Gallbladder (tissue), 1 donor: ENCODE results near the genes TMCO1, UCK2, ILDR2, TBX19, XCL2 and DPT.

GRCh38 chr1:165696649-165697174 lies 1.6 kb downstream of the ALDH9A1 start:
- PRO-cap, result no peak

GRCh38 chr1:165768382-165769656 lies at the start of gene TMCO1:
TSS of gene TMCO1 (minus strand) at chr1:165768868.
- PRO-cap, result bidirectional peak, plus-strand start at chr1:165769075, minus-strand start at chr1:165768868; bidirectional peak, plus-strand start at chr1:165769290, minus-strand start at chr1:165769175

- PRO-cap, result bidirectional peak, plus-strand start at chr1:165827616, minus-strand start at chr1:165827495; bidirectional peak, plus-strand start at chr1:165827930, minus-strand start at chr1:165827755; bidirectional peak, plus-strand start at chr1:165828132, minus-strand start at chr1:165828076
Observed at GRCh38 chr1:165827417-165828290, at the start of gene UCK2. TSS of gene UCK2 (plus strand) at chr1:165827614.

DNA sequence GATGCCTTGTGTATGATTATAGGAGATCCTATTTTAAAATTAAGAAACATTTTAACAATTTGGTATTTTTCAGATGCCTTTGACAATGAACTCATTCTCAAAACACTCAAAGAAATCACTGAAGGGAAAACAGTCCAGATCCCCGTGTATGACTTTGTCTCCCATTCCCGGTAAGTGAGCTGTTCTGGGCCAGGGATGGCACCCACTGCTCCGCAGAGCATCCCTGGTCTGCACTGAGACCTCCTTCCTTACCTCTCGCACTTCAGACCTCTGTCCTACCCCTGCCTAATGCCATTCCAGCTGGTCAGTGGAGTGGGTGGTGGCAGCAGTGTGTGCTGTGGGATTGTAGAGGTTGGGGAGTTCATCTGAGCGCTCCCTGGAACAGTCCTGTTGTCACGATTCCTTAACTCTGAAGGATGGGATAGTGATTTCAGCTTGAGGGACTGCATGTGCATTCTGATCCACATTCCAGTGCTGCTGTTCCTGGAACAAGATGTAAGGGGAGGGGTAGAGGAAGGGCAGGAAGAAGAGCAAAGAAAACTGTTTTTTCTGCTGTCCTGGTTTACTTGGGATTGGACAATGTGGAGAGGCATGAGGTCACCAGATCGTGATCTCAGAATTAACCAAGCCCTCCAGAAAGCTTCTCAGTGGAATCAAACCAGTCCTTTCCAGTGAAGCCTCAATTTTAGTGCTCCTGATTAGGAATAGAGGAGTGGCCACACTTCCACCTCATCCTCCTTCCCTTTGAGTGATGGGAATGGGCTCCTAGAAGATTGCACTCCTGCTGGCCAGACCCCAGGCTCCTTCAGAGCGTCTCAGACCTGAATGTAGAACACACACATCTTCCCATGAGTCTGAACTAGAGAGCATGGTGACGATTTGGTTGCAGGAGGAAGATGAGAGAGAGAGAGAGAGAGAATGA lies 64.0 kb downstream of the UCK2 start:
- PRO-cap, result no peak

GRCh38 chr1:165914692-165915071 lies 87.3 kb downstream of the UCK2 start:
- PRO-cap, result no peak

DNA sequence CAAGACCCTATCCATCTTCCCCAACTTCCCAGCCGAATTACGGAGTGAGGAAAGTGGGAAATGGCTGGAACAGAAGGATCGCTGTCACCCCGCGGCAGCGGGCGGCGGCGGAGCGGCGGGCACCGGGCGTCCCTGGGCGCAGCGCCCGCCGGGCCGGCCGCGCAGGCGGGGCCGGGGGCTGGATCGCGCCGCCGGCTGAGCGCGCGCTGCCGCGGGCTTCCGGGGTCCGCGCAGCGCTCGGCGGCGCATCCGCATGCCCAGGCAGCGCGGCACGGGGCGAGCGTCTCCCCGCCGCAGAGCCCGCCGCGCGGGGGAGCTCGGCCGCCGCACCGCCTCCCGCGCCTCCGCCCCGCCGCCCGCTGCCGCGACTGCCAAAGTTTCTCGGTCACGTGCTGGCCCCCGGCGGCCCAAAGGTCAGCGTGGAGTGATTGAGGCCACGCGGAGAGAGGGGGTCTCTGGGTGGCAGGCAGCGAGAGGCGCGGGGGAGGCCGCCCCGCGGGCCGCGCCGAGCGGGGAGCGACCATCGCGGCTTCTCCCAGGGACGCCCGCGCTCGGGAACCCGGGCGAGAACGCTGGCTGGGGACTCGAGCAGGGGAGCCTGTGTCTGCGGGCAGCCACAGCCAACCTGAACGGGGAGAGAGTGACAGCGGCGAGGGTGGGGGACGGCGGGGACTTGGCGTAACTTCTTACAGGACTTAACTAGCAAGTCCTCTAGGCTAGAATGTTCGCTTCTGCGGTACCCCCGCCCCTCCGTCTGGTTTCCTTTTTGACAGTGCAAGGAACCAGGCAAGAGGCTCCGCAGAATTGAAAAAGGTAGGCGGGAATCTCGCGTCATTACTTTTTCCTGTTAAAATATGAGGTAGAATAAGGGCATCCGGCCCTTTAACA lies at the start of gene ILDR2:
ILDR2 (minus strand) TSS at position 287 of the 888 bp plus-strand sequence.
- PRO-cap, result bidirectional peak, plus-strand start at position 296 of the sequence, minus-strand start at position 167 of the sequence

GRCh38 chr1:167086706-167087174 lies 3.4 kb downstream of the GPA33 start:
- PRO-cap, result no peak

DNA sequence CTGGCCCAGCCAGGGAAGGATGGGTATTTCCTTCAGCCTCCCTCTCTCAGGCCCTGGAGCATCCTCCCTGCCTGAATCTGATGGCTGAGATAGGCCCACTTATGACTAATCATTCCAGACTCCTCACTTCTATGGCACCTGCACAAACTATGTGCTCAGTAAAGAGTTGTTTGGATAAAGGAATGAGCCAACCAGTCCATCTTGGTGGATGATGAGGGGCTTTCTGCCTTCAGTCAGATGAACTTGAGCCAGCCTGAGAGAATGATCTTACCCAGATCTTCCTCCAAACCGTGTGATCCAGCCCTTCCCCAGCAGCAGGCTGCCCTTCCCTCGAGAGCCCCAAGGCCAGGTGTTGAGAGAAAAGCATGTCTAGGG lies 1.3 kb downstream of the GPA33 start:
- PRO-cap, result no peak

DNA sequence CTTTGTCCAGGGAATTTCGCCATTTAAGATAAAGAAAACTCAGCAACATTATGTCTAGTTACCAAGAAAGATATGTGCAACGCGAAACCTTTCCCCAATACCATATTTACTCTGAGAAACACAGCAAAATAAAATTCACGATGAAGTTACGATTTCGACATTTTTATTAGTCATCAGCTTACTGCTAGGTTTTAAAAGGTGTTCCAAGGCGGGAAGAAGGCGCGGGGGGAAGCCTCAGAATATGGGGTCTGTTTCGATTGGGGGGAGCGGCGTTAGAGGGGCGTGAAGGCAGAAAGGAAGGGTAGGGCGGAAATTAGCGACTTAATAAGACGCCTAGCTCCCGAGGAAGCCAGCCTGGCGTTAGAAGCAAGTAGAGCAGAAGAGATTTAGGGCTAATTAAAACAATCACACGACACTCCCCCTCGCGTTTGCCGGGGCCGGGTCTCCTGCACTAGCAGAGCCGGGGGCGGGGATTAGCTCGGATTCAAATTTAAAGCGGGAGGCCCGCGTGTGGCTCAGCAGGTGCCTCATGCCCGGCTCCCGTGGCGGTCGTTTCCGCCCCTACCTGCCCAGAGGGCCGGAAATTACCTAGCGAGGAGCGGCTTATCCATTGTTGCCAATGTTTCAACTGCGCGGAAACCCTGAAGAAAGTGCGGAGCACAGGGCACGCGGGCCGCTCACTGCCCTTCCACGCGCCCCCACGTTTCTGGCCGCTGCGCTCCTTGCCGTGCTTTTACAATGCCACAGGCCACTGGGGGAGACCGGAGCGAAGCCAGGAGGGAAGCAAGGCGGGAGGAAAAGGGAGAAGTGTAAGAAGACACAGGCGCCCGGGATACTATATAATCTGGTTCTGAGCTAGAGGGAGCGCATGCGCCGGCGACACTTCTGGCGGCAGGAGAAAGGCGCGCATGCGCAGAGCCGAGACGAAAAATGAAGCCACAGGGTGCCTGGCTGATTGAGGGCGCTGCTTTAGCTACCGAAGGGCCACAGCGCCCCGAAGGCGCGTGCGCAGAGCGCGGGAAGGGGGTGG lies 686 bp upstream of the POU2F1 start:
- PRO-cap, result bidirectional peak, plus-strand start at position 641 of the sequence, minus-strand start at position 563 of the sequence; bidirectional peak, plus-strand start outside the sequence, minus-strand start at position 852 of the sequence

DNA sequence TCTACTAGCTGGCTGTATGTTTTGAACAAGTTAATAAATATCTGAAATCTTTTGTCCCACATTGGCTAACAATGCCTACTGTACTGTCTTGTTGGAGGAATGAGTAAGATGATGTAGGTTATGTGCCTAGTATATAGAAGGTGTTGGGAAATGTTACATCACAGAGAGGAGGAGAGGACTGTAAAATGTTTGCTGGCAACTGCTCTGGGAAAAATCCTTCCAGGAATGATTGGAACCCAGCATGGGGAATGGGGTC lies 14.1 kb upstream of the CD247 start:
- PRO-cap, result unidirectional peak, plus-strand start at position 161 of the sequence

DNA sequence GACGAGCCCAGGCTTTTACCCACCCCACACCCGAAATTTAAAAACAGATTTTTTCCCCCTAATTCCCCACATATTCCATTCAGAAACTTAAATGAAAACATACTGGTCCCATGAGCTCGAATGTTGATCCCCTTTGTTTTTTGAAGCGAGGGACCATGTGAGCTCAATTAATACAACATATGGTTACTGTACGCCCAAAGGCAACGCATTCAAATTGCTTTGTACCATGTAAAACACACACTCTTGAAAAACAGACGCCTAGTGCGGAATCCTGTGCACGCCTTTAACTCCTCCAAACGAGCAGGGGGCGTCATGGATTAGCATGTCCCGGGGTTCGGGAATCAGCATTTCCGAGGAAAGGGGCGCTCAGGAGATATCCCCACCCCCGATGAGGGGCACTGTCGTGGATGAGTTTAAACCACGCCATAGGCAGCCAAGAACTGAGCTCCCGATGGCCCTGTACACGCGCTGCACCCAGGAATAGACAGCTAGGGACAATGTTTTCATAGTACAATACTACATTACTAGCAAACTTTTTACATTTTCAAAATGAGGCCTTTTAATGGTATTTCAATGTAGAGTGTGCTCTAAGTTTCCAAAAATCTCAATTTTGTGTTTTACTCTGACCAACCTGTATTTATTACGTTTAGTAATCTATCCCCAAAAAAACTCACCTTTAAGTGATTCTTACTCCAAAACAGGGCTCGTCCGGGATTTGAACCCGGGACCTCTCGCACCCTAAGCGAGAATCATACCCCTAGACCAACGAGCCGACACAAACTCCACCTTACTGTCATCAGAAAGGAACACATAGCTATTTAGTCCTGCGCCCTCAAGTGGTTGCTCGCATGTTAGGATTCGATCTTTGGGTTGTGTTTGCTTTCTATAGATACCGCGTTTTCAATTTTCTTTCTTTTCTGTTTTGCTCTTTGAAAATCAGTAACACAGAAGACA lies 6.7 kb upstream of the MPZL1 start:
- PRO-cap, result unidirectional peak, minus-strand start at position 777 of the sequence

DNA sequence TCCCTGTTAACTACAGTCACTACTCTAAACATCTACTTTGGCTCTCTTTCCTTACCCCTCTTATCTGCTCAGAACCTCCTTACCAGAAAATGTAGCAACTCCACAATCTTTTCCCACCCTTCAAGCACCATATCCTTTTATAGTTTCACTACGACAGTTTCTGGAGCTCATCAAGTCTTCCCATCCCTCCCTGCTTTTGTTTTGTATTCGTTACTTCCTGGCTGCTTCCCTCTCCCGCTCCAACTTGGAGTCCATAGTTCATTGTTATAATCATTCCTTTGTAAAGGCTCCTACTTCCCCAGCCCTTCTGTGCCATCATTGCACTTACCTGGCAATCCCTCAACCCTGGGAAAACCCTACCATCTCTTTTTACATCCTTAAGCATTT lies 18.0 kb downstream of the MPZL1 start:
- PRO-cap, result unidirectional peak, minus-strand start at position 198 of the sequence

DNA sequence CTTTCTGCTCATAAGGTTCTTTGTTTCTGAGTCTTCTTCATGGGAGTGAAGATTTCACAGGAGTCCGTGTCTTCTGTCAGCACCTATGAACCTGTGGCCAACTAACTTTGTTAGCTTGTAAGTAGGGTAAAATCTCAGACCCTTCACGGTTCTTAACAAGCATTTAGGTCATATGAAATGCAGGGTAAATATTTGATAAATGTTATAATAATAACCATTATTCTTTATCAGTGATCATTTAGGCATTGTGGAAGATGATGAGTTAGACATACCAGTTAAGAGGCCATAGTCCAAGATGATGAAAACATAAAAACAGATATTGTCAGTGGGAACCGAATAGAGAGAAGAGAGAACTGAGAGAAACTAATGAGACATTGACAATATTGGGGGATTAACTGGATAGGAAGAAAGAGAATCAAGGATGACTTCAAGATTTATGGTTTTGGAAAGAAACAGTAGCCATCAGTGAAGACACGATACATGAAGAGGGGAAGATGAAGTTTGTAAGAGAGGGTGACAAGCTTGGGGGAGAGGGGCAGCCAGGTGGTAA lies 47.8 kb downstream of the MPZL1 start:
- PRO-cap, result no peak

- PRO-cap, result no peak
Observed at GRCh38 chr1:167787800-167788441, 66.1 kb downstream of the MPZL1 start.

- PRO-cap, result bidirectional peak, plus-strand start at chr1:167937571, minus-strand start at chr1:167937581
Observed at GRCh38 chr1:167937418-167938127, 701 bp upstream of the MPC2 start.

GRCh38 chr1:168280611-168281117 lies at the start of gene TBX19:
TSS of gene TBX19 (plus strand) at chr1:168280877.
- PRO-cap, result no peak

GRCh38 chr1:168543882-168544259 lies at the start of gene XCL2:
TSS of gene XCL2 (minus strand) at chr1:168543997.
- PRO-cap, result no peak

DNA sequence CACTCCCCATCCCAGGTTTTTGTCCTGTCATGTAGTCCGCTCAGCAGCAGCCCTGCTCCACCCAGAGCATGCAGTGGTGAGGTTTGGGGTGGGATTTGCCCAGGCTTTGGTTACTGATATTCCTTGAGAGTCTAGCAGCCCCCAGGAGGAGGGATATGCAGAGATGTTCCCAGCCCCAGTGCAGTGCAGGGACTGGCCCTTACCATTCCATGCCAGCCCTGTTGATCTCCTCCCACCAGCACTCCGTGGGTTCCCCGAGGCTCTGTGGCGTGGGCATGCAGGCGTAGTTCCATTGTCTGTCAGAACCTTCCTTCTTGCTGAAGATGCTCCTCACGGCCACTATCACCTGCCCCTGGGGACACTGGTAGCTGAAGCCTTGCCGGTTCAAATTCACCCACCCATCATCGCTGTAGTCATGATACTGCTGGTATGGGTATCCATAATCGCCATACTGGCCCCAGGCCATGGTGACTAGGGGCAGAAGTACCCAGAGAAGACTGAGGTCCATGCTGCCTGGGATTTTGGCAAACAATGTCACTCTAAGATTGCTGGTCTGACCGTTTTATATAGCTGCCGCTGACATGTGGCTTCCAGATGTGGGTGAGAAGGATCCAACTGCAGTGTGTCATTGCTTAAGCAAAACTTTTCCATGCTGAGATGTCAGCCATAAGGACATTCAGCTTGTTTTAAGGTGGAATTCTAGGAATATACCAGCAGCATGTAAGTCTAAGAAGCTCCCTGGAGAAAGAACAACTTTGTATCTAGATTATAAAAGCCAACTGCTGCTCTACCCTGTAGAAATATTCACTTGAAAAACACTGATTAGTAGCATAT lies at the start of gene DPT:
DPT (minus strand) TSS at position 540 of the 834 bp plus-strand sequence.
- PRO-cap, result unidirectional peak, minus-strand start at position 536 of the sequence

DNA sequence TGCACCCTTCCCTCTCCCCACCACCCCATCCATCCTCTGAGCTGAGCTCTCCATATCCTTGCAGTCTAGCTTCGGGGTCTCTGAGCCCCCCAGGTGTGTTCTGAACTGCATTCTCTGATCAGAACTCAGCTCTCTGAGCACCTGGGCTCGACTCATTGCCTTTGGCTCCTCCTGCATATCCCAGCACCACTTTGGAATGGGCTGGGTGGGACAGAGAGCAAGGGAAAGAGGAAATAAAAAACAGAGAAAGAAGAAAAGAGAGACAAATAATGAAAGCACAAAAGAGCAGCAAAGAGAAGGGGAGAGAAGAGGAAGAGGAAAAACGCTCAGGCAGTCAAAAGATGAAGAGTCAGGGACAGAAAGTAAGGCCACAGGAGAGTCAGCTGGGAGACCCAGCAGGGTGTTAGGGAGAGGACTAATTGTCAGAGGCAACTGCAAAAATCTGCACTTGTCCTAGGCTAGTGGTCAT lies 86.8 kb upstream of the ATP1B1 start:
- PRO-cap, result no peak

- PRO-cap, result bidirectional peak, plus-strand start at chr1:169102893, minus-strand start at chr1:169102692
Observed at GRCh38 chr1:169102457-169103022, 4.0 kb upstream of the ATP1B1 start.